Bronchial epithelial cell (primary cell): ENCODE measurements around a stretch of chr10.

DNA sequence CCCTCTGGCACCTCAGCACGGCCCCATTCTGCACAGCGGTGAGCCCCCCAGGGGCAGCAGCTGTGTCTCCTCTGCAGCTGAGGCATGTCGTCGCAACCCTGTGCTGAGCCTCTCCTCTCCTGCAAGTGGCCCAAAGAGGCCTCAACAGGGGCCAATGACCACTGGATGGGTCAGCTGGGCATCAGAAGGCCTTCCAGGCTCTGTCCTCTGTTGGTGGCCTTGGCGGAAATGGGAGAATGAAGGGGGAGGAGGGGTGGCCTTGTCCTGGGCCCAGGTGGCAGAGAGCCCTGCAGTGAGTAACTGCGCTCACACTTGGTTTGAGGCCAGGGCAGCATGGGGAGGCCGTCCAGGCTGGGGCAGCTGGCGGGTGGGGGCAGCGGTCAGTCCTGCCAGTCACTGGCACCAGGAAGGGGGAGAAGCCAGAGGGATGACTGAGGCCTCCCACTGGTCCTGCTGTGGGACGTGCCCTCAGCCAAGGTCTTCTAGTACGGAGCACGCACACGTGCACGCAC lies 59.8 kb downstream of the LHPP start:
- RRBS, 2 experiments, result no CpG with 5 or more reads among the region's 14 CpGs

- RRBS, 2 experiments, result no CpG with 5 or more reads among the region's 9 CpGs
Measured at GRCh38 chr10:124538683-124539258, 77.1 kb downstream of the LHPP start.

GRCh38 chr10:124610143-124610803 lies 133.9 kb downstream of the FAM53B start:
- RRBS, 2 experiments, result no CpG with 5 or more reads among the region's 35 CpGs

DNA sequence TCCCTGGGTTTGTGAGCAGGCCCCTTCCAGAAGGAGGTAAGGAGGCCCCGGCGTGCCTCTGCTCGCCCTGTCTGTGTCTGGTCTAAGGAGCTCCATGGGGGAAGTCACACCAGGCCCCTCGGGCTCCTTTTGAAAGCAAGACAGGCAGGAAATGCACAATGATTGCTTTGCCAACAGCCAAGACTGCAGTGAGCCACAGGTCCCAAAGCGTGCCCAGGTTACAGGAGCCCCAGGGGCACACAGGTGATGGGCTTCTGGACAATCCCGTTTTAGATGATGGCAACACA lies 89.4 kb downstream of the FAM53B start:
- RRBS, 2 experiments, result no CpG with 5 or more reads among the region's 6 CpGs

DNA sequence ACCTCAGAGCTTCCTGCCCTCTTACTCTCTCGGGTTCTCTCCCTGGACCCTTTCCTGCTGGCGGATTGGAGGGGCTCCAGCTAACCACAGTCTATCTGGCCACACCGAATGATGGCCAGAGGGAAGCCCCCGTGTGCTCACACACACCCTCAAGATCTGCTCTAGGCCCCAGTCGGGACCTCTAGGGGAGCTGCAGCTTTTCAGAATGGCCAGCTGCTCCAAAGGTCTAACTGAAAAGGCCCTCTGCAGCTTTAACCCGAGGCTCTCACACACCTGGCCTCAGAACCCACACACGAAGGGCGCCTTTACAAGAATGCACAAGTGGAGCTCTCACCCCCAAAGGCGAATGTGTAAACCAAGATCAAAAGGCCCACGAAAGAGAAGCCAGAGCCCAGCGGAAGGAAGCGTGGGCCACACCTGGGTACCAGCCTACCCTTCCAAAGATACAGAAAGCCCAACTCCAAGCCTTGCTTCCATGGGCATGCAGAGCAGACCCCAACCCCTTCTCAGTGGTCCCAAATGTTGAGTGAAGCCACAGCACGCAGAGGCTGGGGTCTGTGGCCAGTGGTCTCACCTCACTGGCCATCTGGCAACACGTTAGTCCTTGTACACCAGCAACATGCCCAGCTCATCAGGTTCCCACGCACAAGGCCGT lies 65.3 kb downstream of the FAM53B start:
- RRBS, 2 experiments, result no CpG with 5 or more reads among the region's 16 CpGs

DNA sequence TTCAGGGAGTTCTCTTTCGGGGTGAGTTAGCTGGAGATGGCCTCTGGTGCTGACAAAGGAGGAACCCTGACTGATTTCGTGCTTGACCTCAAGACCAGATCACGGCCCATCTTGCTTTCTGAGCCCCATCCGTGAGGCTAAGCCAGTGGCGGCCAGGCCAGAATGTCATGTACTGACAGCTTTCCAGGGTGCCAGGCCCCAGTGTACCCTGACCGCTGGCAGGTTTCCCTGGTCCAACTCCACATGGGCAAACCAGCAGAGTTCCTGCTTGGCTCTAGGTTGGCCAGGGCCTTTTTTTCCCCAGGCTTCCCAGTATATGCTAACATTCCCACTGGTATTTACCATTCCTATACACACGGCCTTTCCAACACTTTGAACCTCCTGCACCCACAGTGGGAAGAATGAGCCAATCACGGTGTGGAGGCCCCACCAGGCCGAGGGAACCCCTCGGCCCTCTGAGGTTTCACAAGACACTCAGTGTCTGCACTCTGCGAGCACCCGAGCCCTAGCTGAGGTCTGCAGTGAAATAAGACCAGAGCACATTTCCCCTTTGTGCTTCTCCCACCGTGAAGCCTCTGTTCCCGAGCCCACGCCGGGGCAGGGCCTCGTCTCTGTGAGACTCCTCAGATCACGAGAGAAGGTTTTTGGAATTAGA lies 44.1 kb downstream of the FAM53B start:
- RRBS, 2 experiments, result no CpG with 5 or more reads among the region's 18 CpGs

GRCh38 chr10:124724288-124724568 lies 19.9 kb downstream of the FAM53B start:
- RRBS, 2 experiments, result no CpG with 5 or more reads among the region's 8 CpGs

GRCh38 chr10:124747172-124747495 lies 3.0 kb upstream of the FAM53B start:
- RRBS, 2 experiments, result no CpG with 5 or more reads among the region's 2 CpGs

- RRBS, 2 experiments, result 0 to 20% methylated on average over 2 of the region's 7 CpGs
Measured at GRCh38 chr10:124792267-124792423, 458 bp upstream of the EEF1AKMT2 start.

DNA sequence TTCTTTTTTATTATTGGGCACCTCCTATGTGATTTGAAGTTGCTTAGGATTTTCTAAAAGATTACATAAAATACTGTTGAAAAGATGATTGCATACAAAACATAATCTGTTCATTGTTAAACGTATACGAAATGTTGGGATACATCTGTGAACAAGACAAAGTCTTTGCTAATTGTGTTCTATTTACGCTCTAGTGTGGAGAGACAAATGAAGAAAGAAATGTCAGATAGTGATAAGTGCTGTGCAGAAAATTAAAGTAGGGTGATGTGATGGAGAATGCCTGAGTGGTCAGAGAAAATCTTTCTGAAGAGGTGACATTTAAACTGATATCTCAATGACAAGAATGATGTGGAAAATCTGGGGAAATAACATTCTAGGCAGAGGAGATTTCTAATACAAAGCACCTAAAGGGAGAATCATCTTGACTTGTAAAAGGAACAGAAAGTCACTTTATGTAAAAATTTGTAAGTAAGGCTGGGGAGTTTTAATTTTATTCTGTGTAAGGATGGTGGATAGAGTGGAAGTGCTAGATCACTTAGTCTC lies 13.3 kb upstream of the ZRANB1 start:
- RRBS, 2 experiments, result no CpG with 5 or more reads among the region's 3 CpGs

- RRBS, 2 experiments, result no CpG with 5 or more reads among the region's 3 CpGs
Measured at GRCh38 chr10:124981166-124981494, 39.2 kb downstream of the ZRANB1 start.

DNA sequence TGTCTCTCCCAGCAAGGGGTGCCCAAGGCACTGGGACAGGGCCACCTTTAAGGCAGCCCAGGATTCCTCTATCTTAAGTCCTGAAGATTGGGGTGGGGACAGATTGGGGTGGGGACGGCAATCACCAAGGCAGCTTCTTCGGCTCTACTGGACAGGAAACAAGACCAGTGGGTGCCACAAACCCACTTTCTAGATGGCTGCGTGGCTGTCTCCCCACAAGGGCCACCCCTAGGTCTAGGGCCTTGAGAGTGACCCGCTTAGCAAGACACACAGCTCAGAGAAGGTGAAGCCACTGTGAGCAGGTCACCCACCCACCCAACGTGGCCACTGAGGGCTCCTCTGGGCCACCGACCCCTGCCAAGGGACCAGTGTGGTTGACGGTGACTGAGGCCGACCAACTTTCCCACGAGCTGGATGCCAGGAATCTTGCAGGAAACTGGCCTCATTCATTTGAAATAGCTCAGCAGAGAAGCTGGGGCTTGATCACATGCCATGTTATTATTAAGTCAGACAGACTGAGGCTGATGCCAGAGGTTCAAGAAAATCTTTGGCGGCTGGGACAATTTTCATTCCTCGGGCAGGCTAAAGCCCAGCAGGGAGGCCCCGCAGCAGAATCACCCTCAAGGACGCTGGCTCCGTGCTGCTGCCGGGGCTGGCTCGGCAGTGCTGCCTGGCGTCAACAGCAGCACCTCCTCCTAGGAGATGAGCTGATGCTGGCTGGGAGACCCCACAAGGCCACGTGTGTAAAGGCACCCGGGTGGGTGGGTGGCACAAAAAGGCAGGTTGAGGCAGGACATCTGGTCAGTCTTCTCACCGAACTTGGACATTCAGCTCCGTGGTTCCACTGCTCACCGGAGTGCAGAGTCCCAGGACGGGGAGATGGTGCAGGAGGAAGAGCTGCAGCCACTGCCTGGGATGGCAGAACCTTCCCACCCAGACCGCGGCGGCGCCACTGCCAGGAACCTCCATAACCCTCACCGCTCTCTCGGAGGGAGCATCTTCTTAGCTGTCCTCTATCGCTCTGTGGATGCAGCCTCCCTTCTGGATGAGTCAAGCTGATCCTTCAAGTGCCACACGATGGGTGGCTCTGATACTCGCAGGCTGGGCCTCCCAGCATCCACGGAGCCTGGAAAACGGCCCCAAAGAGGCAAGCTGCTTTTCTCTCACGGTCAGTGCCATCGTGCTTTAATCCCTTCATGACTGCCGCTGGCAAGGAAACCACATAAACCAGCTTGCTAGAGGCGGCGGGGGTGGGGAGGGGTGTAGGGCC lies 28.2 kb downstream of the CTBP2 start:
- RRBS, 2 experiments, result 84 to 87% methylated on average over 3 to 7 of the region's 39 CpGs

DNA sequence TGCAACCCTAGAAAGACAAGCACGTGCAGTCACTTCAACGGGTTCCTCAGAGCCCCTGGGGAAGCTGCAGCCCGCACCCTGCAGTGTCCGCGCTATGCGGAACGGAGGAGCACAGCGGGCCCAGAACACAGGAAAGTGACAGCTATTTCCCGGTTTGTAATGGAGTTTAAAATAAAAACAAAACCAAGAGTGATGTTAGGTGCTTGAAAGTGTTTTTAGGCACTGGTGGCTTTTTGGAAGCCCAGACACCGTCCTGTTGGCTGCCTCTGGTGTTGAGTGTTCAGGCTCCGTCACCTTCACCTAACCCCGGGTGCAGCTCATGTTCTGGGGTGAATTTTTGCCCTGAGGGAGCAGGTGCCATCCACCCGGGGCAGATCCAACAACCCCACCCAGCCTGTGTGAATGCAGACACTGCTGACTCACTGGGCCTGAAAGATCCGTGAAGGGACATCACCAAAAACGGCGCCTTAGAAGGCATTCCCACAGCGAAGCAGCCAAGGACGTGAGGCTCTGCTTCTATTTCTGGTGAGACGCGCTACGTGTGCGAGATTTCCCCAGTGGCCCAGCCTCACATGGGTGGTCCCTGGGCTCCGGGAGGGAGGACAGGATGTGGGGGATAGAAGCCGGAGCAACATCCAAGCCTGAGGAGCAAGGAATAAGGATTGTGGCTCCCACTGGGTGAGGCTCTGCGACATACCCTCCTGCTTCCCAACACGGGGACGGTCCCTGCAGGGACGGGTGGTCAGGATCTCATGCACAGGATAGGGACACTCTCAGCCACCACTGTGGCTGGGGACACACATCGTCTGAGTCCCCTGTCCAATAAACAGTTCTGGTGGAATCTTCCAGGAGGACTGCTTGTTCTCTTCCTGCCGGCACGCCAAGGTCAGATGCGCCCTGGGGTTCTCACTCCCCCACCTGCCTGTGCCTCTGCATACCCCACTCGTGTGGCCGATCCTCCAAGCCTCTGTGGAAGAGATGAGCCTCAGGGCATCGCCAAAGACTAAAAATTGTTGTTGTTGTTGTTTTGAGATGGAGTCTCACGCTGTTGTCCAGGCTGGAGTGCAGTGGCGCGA lies 15.9 kb downstream of the CTBP2 start:
- RRBS, 2 experiments, result 17 to 30% methylated on average over 2 of the region's 38 CpGs

GRCh38 chr10:125015276-125016132 lies 12.4 kb downstream of the CTBP2 start:
- RRBS, 2 experiments, result no CpG with 5 or more reads among the region's 29 CpGs

- RRBS, 2 experiments, result 89 to 97% methylated on average over 7 to 10 of the region's 37 CpGs
Measured at GRCh38 chr10:125025765-125026621, 1.9 kb downstream of the CTBP2 start.

- RRBS, 2 experiments, result no CpG with 5 or more reads among the region's 17 CpGs
Measured at GRCh38 chr10:125087664-125088342, 59.9 kb upstream of the CTBP2 start.

- RRBS, 2 experiments, result no CpG with 5 or more reads among the region's 32 CpGs
Measured at GRCh38 chr10:125092976-125094216, 65.5 kb upstream of the CTBP2 start.

DNA sequence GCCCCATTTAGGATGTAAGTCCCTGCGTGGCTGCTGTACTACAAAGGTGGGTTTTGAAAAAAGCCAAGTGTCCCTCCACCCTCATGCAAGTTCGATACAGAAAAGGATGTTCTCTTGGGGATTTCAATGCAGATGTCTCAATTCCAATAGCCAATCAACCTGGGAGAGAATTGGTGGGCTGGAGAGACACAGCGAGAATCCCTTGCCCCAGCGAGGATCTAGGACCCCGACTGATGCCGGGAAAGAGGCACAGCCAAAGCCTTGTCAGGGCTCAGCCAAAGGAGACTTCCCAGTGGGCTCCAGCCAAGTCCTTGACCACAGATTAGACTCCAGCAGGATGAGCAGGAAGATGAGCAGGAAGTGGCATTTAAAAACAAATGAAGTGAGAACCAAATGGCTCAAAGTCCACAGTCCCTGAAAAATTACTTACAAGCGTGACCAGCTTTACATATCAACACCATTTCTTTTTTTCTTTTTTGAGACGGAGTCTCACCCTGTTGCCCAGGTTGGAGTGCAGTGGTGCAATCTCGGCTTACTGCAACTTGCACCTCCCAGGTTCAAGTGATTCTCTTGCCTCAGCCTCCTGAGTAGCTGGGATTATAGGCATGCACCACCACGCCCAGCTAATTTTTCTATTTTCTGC lies 92.2 kb upstream of the CTBP2 start:
- RRBS, 2 experiments, result no CpG with 5 or more reads among the region's 10 CpGs

DNA sequence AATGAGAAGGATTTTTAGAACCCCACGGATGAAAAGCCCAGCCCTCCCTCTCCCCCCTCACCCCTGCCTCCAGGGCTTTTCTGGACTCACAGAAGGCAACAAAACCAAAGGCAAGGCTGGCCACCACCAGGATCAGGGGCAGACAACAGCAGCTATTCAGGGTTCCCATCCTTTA lies 126.2 kb upstream of the CTBP2 start:
- RRBS, 2 experiments, result no CpG with 5 or more reads among the region's 1 CpG

- RRBS, 2 experiments, result no CpG with 5 or more reads among the region's 13 CpGs
Measured at GRCh38 chr10:125154377-125155174, 126.7 kb upstream of the CTBP2 start.